Measurements from ENCODE around the genes SPATA9, CAST and LNPEP.

DNA sequence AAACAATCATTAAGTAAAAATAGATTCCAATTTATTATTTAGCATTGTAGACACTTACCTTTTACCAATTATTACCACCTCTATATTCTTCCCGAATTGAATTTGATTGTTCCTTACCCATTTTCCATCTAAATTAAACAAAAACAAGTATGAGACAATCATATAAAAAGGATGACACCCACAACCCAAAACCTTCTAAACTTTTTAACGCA lies 4.3 kb downstream of the SKIC3 start:
- PRO-cap = no peak
- RAMPAGE, long total RNA = no peak

GRCh38 chr5:95682805-95683149 lies at the start of gene SPATA9:
TSS of gene SPATA9 (minus strand) at chr5:95682991.
- PRO-cap = no peak
- RAMPAGE, long total RNA = no peak

- PRO-cap = no peak
- RAMPAGE, long total RNA = no peak
These were observed 24.1 kb downstream of the RHOBTB3 start for GRCh38 chr5:95755185-95755710.

GRCh38 chr5:95835480-95836439 lies 13.2 kb upstream of the GLRX start:
- PRO-cap = no peak
- RAMPAGE, long total RNA = no peak

DNA sequence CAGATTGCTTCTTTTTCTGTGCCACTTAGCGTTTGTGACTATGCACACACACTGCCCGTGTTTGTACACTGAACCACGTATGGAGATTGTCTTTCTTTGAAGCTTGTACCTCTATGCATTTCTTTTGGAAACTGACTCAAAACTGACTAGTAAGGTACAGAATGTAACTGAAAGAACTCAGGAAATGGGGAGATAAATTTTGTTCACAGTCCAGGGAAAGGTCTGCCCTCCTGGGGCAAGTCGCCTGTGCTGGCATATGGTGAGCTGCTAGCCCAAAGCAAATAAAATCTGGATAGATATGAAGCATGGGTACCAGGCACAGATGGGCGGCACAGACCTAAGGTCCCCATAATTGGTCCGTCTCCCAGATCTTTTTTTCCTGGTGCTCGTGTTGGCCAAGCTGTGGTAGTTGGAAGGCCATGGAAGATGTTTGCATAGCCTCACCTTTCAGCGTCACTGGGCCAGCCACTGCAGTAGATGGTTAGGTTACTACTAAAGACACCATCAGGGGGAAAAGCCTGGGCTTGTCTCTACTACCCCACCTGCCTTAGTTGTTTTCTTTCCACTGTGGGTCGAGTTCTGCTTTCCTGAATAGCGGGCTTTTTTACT lies 24.0 kb upstream of the GLRX start:
- PRO-cap = no peak
- RAMPAGE, long total RNA = no peak

- PRO-cap = no peak
- RAMPAGE, long total RNA = no peak
These were observed 42.6 kb upstream of the GLRX start for GRCh38 chr5:95864840-95865801.

DNA sequence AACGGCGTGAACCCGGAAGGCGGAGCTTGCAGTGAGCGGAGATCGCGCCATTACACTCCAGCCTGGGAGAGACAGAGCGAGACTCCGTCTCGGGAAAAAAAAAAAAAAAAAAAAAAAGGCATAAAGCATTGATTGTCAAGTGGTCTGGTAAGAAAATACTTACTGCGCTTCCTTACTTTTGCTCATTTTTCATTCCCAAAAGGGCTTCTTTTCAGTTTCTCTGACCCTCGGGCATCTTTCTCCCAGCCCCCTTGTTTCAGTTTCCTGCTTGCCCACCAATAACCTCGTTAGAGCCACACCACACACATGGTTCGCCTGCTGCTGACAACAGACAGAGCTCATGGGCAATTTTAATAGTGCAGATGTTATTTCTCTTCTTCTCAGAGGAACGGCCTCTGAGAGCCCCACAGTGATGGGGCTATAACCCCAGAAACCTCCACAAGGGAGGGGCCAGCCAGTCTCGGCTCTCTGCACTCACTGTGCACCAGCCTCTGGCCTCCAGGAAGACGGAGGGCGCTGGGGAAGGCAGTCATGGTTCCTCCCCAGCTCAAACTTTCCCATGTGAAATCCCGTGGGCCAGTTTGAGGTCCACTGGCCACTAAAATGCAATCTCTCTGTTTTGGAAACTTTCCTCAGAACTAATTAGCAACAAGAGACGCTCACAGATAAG lies 55.6 kb upstream of the GLRX start:
- PRO-cap = no peak
- RAMPAGE, long total RNA = no peak

GRCh38 chr5:95878709-95879629 lies 56.4 kb upstream of the GLRX start:
- PRO-cap = no peak
- RAMPAGE, long total RNA = no peak

GRCh38 chr5:95989169-95989653 lies 27.6 kb upstream of the ELL2 start:
- PRO-cap = no peak
- RAMPAGE, long total RNA = no peak

- PRO-cap = no peak
- RAMPAGE, long total RNA = no peak
These were observed 147.0 kb upstream of the ELL2 start for GRCh38 chr5:96108554-96109190.

GRCh38 chr5:96235153-96235683 lies 197.8 kb downstream of the PCSK1 start:
- PRO-cap = no peak
- RAMPAGE, long total RNA = no peak

- PRO-cap = no peak
- RAMPAGE, long total RNA = no peak
These were observed 157.9 kb downstream of the PCSK1 start for GRCh38 chr5:96274998-96275620.

DNA sequence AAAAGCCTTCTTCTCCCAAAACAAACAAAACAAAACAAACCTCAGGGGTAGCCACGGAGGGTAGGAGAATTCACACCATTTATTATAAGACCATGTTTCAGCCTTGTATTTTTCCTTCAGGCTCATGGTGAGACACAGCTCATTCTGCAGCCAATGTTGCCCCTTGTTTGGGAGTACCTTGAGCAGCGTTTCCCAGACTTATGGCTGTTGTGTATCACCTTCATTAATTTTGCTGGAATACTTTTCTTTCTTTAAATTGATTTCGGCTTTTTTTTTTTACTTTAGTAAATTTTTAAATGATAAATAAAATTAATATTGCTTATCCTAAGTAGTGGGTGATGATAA lies 100.9 kb downstream of the PCSK1 start:
- PRO-cap = no peak
- RAMPAGE, long total RNA = no peak

DNA sequence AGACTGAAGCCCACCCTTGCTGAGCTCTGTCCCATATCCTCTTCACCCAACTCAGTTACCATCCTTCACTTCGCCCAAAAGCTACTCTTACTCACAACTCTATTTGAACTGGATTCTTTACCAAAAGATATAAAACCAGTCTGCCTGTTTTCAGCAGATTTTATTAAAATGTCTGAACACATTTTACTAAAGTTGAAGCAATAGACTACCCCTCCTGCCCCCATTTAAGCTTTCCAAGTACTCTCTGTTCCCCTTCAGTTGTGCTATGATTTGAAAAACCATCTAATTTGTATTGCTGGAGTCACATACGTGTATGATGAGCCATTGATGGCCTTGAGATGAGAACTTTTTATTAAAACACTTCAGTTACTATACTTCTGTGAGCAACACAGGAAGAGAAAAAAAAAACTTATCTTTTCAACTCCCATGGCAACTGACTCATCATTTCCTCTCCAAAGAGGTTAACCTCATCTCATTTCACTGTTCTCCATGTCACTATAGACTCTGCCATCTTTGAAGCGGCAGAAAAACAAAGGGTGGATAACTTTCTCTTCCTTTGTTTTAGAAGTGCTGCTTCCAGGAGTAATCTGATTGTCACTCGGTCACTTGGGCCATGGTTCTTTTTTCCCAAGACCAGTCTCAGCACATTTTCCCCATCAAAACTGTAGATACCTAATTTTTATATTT lies 104.3 kb upstream of the PCSK1 start:
- PRO-cap = no peak
- RAMPAGE, long total RNA = no peak

DNA sequence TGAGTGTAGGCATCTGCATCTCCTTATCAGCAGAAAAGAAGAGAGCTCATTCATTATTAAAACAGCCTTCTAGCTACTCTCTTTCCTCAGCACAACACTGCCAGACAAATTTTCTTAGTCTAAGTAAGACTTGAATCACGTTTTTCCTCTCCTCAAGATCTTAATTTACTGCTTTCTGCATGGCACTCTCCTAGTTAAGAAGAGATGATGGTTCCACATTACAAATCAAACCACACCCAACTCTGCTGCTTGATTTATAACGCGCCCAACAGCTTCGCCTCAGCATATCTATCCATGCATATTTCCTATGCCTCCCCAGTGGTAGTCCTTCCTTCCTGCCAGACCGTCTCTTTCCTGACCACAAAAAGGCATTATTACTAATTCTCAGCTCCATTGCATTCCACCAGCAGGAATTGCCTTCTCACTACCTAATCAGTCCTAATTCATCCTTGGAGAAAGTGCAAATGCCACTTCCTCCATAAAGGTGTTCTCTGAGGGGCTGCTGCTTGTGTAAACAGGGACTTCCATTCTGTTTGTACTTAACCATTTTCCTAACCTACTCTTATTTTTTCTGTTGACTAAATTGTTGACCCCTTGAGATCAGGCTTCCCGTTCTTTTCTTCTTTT lies 95.0 kb upstream of the CAST start:
- PRO-cap = no peak
- RAMPAGE, long total RNA = no peak

- PRO-cap = bidirectional peak, plus-strand start at chr5:96662230, minus-strand start at chr5:96662062
- RAMPAGE, long total RNA = no peak
These were observed at the start of gene CAST for GRCh38 chr5:96661786-96662747. TSS of gene CAST (plus strand) at chr5:96662376.

- PRO-cap = no peak
- RAMPAGE, long total RNA = no peak
These were observed 56.4 kb downstream of the CAST start for GRCh38 chr5:96718531-96719065.

DNA sequence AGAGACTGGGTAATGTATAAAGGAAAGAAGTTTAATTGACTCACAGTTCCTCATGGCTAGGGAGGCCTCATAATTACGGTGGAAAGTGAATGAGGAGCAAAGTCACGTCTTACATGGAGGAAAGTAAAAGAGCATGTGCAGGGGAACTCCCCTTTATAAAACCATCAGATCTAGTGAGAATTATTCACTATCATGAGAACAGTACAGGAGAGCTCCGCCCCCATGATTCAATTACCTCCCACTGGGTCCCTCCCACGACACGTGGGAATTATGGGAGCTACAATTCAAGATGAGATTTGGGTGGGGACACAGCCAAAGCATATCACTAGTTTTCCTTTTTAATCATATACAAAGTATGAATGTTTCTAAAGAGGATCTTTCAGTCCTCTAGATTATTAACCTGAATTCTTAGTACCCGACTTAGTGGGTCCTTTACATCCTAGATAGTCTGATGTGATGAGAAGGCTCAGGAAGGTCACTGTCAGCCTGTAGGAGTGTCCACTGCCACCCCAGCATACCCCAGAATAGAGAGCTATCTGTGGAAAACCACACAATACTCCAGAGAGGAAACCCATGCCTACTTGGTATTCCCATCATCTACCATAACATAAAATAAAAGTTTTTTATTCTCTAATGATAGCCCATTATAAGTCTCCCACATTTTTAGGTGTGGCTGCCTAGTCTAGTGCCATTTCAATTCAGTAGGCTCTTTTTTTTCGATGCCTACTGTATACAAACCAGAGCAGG lies 63.3 kb downstream of the ERAP1 start:
- PRO-cap = no peak
- RAMPAGE, long total RNA = no peak

GRCh38 chr5:96803577-96804143 lies 4.1 kb downstream of the ERAP1 start:
- PRO-cap = no peak
- RAMPAGE, long total RNA = no peak

GRCh38 chr5:96935448-96936181 lies at the start of gene LNPEP:
TSS of gene LNPEP (plus strand) at chr5:96936080.
- PRO-cap = bidirectional peak, plus-strand start at chr5:96936080, minus-strand start at chr5:96935989
- RAMPAGE, long total RNA = no peak